Measurements from ENCODE around the genes FBN2 and LYRM7.

- PRO-cap = bidirectional peak, plus-strand start at chr5:126449900, minus-strand start at chr5:126449788
- RAMPAGE, long total RNA, 2 experiments = no peak in any of the 2 experiments
Observed at GRCh38 chr5:126449648-126450292, 26.6 kb downstream of the GRAMD2B start.

GRCh38 chr5:126461734-126462176 lies 38.5 kb downstream of the GRAMD2B start:
- PRO-cap = no peak
- RAMPAGE, long total RNA, 2 experiments = no peak in any of the 2 experiments

DNA sequence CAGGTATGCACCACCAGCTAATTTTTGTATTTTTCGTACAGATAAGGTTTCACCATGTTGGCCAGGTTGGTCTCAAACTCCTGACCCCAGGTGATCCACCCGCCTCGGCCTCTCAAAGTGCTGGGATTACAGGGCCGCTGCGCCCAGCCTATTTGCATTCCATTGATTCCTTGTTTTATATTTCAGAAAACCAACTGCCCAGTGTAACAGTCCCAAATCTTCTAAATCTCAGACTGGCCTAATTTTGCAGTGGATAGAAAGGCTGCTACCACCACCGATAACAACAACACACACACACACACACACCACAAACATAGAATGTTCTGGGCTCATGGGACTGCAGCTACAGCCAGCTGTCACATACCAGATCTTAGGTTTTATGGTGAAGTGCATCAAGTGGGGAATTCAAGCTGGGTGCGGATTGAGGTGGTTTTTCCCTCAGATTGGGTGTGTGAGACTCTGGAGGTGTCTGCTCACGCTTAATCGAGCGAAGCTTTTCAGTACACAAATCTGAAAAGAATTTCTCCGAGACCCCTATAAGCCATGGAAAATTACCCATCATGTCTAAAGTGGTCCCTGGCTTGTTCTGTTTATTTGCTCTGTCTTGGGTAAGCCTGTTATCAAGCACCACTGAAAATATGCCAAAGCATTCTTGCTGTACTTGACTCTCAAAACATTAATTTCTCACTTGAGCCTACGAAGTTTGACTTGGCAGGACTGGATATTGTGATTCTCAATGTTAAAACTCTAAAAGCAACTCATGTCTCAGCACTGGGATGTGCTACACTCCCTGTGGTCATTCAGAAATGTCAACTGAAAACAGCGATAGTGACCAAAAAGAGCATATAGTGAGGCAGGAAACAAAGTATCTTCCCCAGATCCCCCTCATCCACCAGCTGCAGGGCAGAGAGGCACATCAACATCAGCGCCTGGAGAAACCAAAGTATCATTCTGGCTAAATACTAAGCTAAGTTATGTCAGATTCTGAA lies 71.1 kb downstream of the ALDH7A1 start:
- PRO-cap = no peak
- RAMPAGE, long total RNA, 2 experiments = no peak in any of the 2 experiments

- PRO-cap = no peak
- RAMPAGE, long total RNA, 2 experiments = no peak in any of the 2 experiments
Observed at GRCh38 chr5:126591265-126592134, 3.5 kb downstream of the ALDH7A1 start.

- PRO-cap = no peak
- RAMPAGE, long total RNA, 2 experiments = no peak in any of the 2 experiments
Observed at GRCh38 chr5:126851329-126851839, 74.4 kb downstream of the LMNB1 start.

GRCh38 chr5:126853420-126853754 lies 76.5 kb downstream of the LMNB1 start:
- PRO-cap = no peak
- RAMPAGE, long total RNA, 2 experiments = no peak in any of the 2 experiments

- PRO-cap = no peak
- RAMPAGE, long total RNA, 2 experiments = no peak in any of the 2 experiments
Observed at GRCh38 chr5:126919108-126920092, 111.0 kb downstream of the MARCHF3 start.

- PRO-cap = no peak
- RAMPAGE, long total RNA, 2 experiments = no peak in any of the 2 experiments
Observed at GRCh38 chr5:127025255-127025847, 5.0 kb downstream of the MARCHF3 start.

GRCh38 chr5:127038528-127038959 lies 8.2 kb upstream of the MARCHF3 start:
- PRO-cap = no peak
- RAMPAGE, long total RNA, 2 experiments = no peak in any of the 2 experiments

- PRO-cap = unidirectional peak, minus-strand start at chr5:127041184
- RAMPAGE, long total RNA, 2 experiments = no peak in any of the 2 experiments
Observed at GRCh38 chr5:127040679-127041402, 10.5 kb upstream of the MARCHF3 start.

DNA sequence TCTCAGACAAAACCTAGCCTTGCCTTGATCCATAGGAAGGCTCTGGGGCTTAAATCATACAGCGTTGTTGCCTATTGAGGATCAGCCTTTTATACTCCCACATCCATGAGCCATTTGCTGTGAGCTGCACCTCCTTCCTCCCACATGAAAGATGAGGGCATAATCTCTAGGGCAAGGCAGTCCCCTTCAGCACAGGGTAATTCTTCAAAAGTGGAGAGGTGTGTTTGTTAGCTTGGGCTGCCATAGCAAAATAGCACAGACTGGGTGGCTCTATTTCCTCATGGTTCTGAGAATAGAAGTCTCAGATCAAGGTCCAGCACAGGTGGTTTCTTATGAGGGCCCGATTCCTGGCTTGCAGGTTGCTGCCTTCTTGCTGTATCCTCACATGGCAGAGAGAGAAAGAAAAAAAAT lies 121.8 kb upstream of the SLC12A2 start:
- PRO-cap = no peak
- RAMPAGE, long total RNA, 2 experiments = no peak in any of the 2 experiments

DNA sequence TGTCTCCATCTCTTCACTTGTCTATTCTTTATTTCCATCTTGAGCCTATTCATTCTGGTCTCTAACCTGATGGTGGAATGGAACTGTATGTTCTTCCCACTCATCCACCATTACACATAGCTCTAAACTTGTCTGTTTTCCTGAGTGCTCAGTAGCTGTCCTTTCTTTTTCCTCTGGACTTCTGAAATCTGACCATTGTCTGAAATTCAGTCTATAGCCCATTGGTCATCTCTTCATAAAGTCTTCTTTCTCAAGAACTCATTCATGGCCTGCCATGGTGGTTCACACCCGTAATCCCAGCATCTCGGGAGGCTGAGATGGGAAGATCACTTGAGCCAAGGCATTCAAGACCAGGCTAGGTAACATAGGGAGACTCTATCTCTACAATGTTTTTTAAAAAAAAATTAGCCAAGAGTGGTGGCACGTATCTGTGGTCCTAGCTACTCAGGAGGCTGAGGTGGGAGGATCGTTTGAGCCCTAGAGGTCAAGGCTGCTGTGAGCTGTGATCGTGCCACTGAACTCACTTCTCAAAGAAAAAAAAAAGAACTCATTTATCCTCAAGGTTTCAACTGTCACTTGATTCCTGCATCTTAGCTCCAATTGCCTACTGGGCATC lies 29.2 kb upstream of the SLC12A2 start:
- PRO-cap = no peak
- RAMPAGE, long total RNA, 2 experiments = no peak in any of the 2 experiments

DNA sequence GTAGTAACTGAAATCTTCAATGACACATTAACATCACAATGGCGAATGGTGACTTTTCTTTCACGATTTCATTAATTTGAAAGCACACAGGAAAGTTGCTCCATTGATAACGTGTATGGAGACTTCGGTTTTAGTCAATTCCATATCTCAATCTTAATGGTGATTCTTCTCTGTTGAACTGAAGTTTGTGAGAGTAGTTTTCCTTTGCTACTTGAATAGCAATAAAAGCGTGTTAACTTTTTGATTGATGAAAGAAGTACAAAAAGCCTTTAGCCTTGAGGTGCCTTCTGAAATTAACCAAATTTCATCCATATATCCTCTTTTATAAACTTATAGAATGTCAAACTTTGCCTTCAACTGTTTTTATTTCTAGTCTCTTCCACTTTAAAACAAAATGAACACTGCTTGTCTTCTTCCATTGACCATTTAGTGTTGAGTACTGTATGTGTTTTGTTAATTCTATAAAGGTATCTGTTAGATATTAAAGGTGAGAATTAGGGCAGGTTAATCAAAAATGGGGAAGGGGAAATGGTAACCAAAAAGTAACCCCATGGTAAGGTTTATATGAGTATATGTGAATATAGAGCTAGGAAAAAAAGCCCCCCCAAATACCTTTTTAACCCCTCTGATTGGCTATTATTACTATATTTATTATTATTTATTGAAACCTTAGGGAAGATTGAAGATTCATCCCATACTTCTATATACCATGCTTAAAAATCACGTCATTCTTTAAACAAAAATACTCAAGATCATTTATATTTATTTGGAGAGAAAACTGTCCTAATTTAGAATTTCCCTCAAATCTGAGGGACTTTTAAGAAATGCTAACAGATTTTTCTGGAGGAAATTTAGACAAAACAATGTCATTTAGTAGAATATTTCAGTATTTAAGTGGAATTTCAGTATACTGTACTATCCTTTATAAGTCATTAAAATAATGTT lies 103.4 kb downstream of the SLC12A2 start:
- PRO-cap = no peak
- RAMPAGE, long total RNA, 2 experiments = no peak in any of the 2 experiments

GRCh38 chr5:128199129-128199811 lies 115.7 kb downstream of the SLC12A2 start:
- PRO-cap = no peak
- RAMPAGE, long total RNA, 2 experiments = no peak in any of the 2 experiments

DNA sequence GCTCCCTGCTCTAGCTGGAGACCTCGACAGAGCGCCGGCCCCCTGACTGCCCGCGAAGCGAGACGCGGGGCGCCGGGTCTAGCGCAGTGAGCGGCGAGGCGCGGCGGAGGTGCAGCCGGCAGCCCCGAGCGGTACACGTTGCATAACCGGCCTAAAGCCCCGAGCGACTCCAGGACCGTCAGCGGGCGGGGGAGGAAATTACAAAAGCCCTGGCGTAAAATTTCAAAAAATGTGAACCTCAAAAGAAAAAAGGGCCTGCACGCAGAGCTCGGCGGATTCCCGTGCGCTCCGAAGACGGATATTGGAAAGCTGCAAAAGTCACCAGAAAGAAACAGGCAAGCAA lies 340 bp downstream of the FBN2 start:
- PRO-cap = no peak
- RAMPAGE, long total RNA, 2 experiments = no peak in any of the 2 experiments

DNA sequence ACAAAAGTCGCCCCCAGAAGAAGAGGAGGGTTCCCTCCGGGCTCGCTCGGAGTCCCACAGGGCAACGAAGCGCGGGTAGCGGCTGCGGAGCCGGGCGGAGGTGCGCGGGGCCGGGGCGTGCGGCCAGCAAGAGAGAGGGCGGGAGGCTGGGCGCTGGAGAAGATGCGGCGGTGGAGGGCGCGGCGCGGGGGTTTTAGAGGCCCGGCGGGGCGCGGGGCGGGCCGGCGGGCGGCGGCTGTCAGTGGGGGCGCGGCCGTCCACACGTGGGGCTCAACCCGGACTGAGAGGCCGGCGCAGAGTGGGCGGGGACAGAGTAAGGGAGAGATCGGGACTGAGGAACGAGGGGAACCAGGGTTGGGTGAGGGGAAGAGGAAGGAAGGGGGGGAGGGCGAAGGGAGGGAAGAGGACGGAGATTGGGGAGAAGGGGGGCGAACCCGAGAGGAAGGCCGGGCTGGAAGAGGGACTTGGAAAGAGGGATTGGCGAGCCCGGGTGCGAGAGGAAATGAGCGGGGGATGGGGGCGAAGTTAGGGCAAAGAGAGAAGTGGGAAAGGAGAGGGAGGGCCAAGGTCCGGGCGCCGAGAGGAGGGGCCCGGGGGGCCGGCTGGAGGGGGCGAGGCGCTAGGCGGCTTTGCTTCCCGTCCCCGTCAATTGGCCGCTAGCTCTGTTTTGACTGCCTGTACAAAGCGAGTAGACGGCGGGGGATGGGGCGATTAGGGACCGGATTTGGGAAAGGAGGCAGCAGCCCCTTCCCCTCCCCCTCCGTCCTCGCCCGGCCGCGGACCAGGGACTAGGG lies at the start of gene FBN2:
Gene FBN2, minus strand, starts transcription at position 169 of the 794 bp plus-strand sequence.
- PRO-cap = bidirectional peak, plus-strand start at position 296 of the sequence, minus-strand start at position 169 of the sequence
- RAMPAGE, long total RNA, 2 experiments = start-site peak on the minus strand in 1 of 2 experiments, centred at position 167 of the sequence, 13 reads per replicate

- PRO-cap = unidirectional peak, minus-strand start at chr5:128539291
- RAMPAGE, long total RNA, 2 experiments = no peak in any of the 2 experiments
Observed at GRCh38 chr5:128538871-128539493, 937 bp upstream of the FBN2 start.

DNA sequence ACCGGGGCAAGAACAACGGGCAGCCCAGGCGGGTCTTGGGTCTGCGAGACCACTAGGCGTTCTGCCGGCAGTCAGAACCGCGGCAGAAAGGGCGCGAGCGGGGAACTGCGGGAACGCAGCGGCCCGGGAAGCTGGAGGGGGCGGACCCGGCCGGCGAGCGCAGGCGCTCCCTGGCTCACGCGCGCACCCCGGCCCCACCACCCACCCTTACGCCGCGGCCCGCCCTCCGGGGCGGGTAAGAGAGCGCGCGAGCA lies 238 bp upstream of the ISOC1 start:
- PRO-cap = bidirectional peak, plus-strand start outside the sequence, minus-strand start at position 90 of the sequence
- RAMPAGE, long total RNA, 2 experiments = no peak in any of the 2 experiments

GRCh38 chr5:131170395-131171446 lies at the start of gene LYRM7:
TSS of gene LYRM7 (plus strand) at chr5:131170944.
- PRO-cap = bidirectional peak, plus-strand start at chr5:131170944, minus-strand start at chr5:131170706
- RAMPAGE, long total RNA, 2 experiments = no peak in any of the 2 experiments

GRCh38 chr5:131212478-131213025 lies 41.8 kb downstream of the LYRM7 start:
- PRO-cap = no peak
- RAMPAGE, long total RNA, 2 experiments = no peak in any of the 2 experiments

Measured in right atrium auricular region (tissue), 2 donors.